Fibroblast of the aortic adventitia (primary cell): Measurements from ENCODE around the gene WNK4.

- CAGE, long polyA plus RNA, result no peak
These were observed 235 bp upstream of the MLX start for GRCh38 chr17:42566718-42567012.

DNA sequence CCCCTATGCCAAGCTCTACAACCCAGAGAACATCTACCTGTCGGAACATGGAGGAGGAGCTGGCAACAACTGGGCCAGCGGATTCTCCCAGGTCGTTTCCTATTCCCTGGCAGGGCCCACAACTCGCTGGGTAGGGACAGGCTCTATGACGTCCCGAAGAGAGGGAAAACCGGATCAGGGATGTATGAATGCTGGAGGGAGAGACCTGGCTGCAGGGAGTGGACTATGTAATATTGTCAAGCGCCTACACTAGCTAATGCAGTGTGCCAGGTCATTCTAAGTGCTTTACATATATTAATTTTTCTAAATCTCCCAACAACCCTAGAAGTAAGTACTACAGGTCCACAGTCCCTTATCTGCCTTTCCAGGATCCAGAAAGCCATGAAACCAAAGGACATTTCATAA is 1.0 kb downstream of the TUBG1 start:
- CAGE, long polyA plus RNA, result no peak

DNA sequence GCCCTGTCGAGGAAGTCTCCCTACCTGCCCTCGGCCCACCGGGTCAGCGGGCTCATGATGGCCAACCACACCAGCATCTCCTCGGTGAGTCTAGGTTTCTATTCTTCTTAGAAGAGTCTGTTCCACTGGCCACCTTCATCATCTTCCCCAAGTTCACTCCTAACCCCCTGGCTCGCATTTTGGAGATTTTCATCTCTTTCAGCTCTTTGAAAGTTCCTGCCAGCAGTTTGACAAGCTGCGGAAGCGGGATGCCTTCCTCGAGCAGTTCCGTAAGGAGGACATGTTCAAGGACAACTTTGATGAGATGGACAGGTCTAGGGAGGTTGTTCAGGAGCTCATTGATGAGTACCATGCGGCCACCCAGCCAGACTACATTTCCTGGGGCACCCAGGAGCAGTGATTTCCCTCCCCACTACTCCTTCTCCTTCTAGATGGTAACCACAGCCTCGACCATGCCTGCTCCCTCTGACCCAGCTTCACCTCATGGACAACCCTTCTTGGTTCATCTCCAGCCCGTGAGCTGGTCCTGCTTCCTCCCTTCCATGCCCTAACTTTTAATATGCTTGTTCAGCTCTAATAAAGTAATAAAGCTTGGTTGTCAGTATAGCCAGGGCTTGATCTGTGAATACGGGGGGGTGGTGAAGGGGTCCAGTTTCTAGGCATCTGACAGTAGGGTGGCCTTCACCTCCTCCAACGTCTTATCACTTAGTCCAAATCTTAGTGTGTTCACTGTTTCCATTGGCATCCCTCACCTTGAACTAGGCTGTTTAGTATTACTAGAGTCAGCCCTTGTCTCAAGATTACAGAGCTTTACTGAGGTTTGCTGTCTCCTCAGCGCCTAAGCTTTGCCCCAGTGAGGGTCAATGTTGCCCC is 7.6 kb downstream of the TUBG2 start:
- CAGE, long polyA plus RNA, result no peak

- CAGE, long polyA plus RNA, result no peak
These were observed 27.5 kb downstream of the CNTNAP1 start for GRCh38 chr17:42709523-42710539.

DNA sequence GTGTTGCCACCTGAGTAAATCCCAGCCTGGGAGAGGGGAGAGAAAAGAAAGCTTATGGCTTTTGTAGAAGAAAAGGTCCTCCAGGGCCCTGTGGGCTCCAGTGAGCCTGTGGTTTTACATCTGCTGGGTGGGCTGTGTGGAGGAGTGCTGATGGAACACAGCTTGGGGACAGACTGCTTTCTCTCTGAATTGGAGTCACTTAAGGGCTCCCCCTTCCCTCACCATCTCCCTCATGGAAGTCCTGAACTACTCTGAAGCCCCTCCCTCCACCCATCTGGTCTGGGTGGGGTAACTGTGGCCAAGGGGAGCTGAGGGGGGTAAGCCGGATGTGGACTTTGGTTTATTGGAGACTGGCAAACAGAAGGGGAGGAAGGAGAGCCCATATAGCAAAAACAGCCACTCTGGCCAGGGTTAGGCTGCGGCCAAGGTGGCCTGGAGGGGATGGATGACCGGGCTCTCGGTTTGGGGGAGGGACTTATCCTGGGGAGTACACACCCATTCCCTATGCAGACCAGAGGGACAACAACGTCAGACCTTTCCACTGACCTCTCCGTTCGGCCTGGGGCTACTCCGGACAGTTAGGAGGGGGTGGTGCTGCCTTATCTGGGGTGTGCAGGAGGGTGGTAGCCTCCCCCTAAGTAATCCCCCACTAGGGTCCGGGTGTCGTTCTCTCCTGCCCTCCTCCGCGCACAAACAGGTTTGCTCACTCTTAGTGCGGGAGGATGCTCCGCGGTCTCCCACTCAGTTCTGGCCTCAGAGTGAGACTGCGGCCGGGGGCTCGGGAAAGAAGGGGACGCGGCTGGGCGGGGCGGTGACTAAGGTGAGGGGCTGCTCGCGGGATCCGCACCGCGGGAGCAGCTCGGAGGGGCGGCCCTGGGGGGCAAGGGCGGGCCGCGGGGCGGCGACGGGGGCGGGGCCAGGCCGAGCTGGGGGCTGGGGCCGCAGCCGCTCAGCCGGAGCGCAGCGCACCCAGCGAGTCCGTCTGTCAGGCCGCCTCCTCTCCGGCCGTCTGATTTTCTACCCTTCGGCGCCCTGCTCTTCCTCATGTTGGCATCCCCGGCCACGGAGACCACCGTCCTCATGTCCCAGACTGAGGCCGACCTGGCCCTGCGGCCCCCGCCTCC is at the start of gene WNK4:
Gene WNK4 (plus strand): TSS at position 956 of the 1,124 bp plus-strand sequence.
- CAGE, long polyA plus RNA, result no peak

GRCh38 chr17:42784610-42785244 is 4.3 kb downstream of the WNK4 start:
- CAGE, long polyA plus RNA, result no peak

DNA sequence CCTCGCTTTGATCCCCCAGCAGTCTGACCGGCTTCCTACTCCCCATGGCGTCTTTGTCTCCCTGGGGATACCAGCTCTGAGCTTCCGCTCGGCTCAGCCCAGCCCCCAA is 359 bp downstream of the PSME3 start:
- CAGE, long polyA plus RNA, result no peak

- CAGE, long polyA plus RNA, result no peak
These were observed 16.1 kb downstream of the AOC3 start for GRCh38 chr17:42867038-42867509.

DNA sequence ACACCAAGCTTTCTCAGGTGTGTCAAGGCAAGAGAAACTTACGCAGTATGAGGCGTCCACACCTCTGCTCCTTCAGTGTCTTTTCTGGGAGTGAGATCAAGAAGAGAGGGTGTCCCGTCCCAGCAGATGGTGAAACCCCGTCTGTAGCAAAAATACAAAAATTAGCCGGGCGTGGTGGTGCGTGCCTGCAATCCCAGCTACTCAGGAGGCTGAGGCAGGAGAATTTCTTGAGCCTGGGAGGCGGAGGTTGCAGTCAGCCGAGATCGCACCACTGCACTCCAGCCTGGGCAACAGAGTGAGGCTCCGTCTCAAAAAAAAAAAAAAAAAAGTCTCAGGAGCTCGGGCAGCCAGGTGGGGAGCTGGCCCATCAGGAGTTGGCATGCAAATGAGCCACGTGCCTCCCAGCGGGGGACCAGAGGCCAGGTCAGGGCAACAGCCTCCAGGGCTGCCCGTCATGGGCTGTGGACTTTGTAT is 22.6 kb upstream of the G6PC1 start:
- CAGE, long polyA plus RNA, result no peak

DNA sequence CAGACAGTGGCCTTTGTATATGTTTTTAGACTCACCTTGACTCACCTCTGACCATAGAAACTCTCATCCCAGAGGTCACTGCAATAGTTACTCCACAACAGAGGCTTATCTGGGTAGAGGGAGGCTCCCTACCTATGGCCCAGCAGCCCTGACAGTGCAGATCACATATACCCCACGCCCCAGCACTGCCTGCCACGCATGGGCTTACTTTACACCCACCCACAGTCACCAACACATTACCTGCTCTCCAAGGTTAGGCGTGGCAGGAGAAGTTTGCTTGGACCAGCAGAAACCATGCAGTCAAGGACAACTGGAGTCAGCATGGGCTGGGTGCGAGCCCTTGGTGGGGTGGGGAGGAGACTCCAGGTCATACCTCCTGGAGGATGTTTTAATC is 2.2 kb upstream of the G6PC1 start:
- CAGE, long polyA plus RNA, result no peak

GRCh38 chr17:42903802-42904482 is 3.3 kb downstream of the G6PC1 start:
- CAGE, long polyA plus RNA, result no peak

GRCh38 chr17:42928927-42929616 is 28.5 kb downstream of the G6PC1 start:
- CAGE, long polyA plus RNA, result no peak

DNA sequence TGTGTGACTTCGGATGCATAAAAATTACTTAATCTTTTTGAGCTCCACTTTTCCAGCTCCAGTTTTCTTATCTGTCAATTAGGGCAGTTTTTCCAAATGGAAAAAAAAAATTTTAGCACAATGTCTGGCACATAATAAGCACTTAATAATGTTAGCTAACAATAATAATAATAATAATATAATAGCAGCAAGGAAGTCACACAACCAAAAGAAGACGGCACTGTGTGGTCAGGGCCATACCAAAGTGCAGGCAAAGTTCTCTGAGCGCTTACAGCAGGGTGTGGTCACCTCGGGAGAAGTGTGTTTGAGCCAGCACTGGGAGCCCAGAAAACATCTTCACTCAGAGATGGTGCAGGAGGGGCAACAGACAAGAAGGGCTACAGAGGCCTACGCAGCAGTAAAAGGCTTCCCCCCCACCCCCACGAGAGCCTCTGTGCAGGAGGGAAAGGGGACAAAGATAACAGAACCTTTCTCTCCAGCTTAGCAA is 2.9 kb downstream of the VAT1 start:
- CAGE, long polyA plus RNA, result no peak

GRCh38 chr17:43124257-43124485 is 993 bp downstream of the BRCA1 start:
- CAGE, long polyA plus RNA, result no peak

GRCh38 chr17:43213497-43214020 is 1.9 kb downstream of the TMEM106A start:
- CAGE, long polyA plus RNA, result no peak

GRCh38 chr17:43251382-43252297 is 23.2 kb upstream of the CCDC200 start:
- CAGE, long polyA plus RNA, result no peak

DNA sequence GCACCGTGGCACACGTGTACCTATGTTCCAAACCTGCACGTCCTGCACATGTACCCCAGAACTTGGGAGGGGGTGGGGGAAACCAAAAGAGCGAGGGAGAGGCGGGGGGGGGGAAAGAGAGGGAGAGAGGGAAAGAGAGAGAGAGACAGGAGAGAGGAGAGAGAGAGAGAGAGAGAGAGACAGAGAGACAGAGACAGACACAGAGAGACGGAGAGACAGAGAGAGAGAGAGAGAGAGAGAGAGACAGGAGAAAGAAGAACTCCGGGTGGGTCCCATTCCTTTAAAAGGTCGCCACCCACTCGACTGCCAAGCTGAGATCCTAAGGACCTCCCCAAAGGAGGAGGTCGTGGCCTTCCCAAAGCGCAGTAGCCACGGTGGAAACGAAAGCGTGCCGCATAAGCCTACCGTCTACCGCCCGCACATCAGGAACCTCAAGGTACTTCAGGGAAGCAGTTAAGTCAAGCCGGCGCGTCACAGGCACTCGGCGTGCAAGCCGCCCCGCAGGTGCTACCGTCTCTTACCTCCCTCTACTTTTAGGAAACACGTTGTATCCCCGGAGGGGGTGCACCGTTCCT is 44.2 kb upstream of the CCDC200 start:
- CAGE, long polyA plus RNA, result no peak

- CAGE, long polyA plus RNA, result no peak
These were observed 62.6 kb upstream of the CCDC200 start for GRCh38 chr17:43290987-43291431.

DNA sequence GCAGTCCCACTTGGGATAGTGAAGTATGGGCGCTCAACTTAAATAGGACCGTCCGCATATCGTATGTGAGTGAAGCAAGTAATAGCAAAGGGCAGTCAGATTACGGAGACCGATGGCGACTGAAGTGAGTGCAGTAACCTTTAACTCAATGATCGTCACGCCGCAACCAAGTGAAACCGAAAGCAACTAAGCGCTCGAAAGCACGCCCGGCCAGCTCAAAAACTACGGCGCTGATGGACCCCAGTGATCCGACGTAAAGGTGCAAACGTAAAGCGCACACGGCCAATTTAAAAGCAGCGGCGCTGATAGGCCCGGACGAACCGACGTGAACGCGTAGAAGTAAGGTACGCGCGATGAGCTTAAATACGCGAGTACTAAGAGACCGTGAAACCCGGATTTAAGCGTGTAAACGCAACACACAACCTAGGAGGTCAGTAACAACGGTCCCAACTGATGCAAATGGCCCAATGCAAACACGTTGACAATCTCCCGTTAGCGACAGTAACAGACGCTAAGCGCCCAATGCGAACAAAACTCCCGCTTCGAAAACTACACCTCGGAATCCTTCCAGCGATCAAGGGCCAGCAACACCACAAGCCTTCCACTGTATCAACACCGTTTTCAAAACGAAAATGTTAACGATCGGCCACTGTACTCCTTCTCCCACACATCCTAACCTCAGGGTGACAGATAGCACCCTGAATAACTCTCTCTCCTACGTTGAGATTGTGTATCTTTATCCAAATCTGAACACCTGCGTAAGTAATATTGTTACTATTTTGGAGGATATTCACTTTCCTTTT is 37.9 kb upstream of the ARL4D start:
- CAGE, long polyA plus RNA, result no peak

DNA sequence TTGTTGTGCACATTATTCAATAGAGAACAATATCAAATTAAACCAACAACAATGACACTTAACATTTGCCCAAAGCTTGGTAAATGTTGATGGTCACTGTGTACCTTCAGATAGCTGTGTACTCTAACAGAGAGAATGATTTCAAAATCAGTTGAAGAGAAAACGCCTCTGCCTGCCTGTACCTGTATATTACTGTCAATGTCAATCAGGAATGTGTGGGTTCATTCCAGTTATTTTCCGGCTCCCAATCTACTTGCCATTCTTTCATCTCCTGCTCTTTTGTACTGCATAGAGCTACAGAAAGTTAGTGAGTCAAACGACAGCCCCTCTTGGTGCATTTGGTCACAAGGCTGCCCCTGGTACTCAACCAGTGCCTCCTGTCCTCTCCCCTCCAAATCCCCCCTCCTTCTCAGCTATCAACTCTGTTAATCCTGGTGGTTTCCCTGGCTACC is 13.7 kb upstream of the ARL4D start:
- CAGE, long polyA plus RNA, result no peak